Colic lymph node (tissue), 1 donor: ENCODE data around the genes ZNF853 and GLCCI1.

- PRO-cap = bidirectional peak, plus-strand start at chr7:5694292, minus-strand start at chr7:5694300
Measured at GRCh38 chr7:5694021-5694808, 87.2 kb downstream of the RNF216 start.

GRCh38 chr7:6016388-6017118 lies 7.5 kb downstream of the AIMP2 start:
- PRO-cap = no peak

DNA sequence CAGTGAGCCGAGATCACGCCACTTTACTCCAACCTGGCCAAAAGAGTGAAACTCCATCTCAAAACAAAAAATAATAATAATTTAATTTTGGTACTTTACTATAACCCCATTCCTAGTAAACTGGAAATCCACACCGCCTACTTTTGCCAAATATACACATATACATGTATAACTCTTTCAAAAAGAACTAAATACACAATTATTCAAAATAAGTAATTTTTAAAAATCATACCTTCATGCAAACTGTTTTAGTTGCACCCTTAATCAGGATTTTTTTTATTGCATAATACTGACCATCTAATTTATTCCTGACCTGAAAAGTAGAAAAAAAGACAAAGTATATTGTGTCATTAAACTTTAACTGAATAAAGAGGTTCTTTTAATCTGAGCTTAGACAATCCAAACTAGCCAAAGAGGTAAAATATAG lies 13.1 kb downstream of the EIF2AK1 start:
- PRO-cap = no peak

DNA sequence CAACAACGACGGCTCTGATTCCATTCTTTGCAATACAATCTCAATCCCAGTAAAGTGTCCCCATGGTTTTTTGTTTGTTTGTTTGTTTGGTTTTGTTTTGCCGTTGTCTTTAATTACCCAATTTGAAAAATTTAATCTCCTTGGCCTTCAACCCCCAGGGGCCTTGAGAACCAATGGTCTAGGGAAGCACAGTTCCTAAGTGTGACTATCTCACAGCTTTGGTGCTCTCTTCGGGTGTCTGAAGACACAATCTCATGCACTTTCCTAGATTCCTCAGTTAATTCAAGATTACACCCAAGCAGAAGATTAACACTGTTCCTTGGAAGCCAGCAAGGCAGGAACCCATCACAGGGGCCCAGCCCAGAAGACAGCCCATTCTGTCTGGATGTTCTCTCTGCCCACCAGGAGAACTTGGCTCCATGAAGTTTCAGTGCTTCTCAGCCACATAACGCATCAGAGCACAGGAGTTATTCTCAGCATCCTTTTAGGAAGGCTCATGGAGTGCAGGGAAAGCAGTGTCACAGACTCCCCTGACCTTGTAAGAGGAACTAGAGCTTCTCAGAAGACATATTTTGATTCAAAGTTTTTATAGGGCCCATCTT lies 58.9 kb downstream of the CYTH3 start:
- PRO-cap = no peak

GRCh38 chr7:6385127-6385800 lies 10.9 kb downstream of the RAC1 start:
- PRO-cap = no peak

DNA sequence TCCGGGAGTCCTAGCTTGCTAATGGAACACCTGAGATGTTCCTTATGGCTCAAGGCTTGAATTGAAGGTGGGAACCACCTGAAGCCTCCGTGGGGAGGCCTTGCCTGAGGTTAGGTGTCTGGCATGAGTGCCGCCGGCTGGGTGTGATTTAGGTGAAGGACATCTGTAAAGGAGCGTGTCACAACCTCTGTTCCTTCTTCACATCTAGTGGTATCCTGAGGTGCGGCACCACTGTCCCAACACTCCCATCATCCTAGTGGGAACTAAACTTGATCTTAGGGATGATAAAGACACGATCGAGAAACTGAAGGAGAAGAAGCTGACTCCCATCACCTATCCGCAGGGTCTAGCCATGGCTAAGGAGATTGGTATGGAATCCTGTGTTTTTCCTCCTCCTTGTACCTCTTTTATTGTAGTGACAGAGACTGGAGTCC lies 27.4 kb downstream of the RAC1 start:
- PRO-cap = no peak

DNA sequence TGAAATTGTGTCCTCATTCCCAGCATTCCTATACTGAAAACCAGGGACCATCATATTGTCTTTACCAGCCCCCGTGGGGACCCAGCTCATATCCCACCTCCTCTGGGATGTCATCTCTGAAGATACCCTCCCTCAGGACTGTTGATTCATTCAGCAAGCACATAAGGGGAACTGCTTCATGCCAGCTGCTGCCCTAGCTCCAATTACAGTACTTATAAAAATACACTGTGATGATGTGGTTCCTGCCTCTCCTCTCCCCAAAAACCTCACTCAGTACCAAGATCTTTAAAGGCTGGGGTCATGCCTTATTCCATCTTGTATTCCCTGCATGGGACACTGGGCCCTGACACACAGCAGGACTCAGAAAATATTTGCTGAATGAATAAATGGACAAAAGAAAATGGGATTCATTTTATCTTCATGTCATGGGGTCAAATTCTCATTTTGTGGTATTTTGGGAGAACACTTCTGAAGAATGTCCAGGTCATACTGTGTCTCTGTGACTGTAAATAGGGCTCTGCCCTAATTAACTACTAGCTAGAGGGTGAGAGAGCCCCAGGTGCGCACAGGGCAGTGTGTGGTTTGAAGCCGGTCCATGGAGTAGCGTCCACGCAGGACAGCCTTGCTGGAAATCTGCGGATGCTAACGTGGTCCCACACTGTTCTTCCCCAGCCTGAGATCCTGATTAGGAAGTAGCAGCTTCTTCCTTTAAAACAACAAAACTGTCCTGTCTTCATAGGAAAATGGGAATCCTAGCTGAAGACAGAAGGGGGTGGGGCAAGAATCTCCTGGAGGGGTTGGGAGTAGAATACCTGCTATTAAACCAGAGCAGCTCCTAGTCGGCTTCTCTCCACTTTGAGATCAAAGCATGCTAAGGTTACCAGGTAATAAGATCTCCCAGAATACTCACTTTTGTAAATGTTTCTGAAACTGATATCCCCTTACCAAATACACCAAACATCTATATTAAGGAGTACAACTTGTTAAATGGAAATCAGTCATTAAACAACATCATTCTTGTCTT lies 7.0 kb downstream of the KDELR2 start:
- PRO-cap = no peak

- PRO-cap = no peak
Measured at GRCh38 chr7:6590525-6590849, 666 bp downstream of the INTS15 start.

DNA sequence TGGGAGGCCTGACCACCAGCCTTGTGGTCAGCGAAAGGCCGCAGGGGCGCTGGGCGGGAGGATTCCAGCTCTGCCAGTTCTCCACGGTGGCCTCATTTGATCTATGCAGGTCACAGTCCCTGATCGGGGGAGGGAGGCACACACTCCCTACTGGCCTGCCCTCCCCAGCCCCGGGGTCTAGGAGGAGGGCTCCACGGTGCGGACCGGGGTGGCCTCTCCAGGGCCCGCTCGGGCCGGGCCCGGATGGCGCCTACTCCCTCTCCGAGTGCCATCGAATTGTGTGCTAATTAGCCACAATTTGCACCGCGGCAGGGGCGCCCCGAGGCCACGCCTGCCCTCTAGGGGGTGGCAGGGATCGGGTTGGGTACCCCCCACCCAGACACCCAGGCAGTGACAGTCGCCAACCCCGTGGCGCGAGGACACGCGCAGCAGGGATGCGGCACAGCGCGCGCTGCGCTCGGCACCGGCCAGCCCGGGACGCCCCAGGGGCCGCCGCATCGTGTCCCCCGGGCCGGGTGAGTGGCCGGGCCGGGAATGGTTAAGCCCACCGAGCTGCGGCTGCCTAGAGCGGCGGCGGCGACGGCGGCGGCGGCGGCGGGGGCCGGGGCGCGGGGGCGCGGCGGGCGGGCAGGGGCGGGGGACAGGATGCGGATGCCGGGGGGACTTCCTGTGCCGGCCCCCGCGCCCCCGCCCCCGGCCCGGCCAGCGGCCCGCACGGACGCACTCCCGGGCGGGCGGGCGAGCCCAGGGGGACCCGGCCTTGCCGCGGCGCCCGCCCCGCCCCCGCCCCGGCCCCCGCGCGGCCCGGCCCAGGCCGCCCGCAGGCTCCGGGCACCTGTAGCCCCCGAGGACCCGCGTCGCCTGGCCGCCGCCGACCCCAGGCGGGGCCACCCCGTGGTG lies at the start of gene ZNF853:
Gene ZNF853 (plus strand): TSS at position 690 of the 900 bp plus-strand sequence.
- PRO-cap = no peak

DNA sequence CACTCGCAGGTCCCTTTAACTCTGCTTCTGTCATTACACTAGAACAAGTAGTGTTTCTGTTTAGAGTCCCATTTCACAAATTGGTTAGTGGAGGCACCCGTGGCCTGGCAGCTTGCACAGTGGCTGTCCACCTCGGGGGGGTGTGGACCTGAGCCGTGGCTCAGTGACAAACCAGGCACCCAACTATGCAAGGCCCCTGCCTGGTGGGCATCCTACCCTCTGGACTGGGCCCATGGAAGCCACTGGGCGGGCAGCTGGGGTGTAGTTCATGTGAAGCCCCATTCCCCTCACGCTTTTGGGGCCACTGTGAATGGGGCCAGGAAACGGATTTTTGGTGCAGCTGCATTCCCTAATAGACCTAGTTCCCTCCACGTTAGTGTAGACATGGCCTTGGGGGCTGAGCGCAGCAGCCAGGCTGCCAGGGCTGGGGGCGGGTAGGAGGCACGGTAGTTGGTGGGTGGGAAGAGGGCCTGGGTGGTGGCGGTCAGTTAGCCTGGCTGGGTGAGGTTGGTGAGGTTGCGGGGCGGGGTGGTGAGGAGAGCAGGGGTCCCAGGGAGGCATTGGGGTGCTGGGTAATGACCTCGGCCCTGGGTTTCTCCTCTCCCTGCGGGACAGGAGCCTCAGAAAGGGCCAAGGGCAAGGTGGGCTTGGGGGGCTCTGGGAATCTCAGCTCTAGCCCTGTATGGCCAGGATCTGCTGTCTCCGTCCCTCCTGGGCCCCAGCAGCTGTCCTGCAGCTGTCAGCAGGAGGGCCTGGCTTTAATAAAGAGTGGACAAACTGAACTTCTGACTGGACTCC lies 18.7 kb downstream of the ZNF316 start:
- PRO-cap = no peak

DNA sequence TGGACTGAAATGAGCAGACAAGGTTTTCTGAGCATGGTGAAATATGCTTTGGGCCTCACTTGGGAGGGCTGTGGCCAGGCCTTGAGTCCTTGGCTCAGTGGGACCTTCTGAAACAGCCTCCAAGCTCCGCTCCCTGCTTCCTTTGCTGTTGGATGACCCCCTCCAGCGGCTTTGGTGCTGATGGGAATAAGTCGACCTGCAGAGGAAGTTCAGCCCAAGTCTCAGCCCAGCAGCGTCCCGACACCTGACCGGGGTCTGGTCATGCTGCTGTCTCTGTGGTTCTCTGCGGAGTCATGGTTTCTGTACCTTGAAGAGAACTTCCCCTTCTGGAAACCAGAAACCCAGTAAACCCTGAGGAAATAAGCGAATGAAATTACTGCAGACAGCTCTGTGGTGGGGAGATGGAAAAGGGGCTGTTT lies 18.2 kb upstream of the ZNF12 start:
- PRO-cap = no peak

GRCh38 chr7:7440363-7441059 lies 95.2 kb downstream of the COL28A1 start:
- PRO-cap = no peak

- PRO-cap = no peak
Measured at GRCh38 chr7:7563827-7564109, 2.9 kb upstream of the MIOS start.

- PRO-cap = no peak
Measured at GRCh38 chr7:7569684-7570235, 3.1 kb downstream of the MIOS start.

- PRO-cap = no peak
Measured at GRCh38 chr7:7785130-7785730, 66.8 kb upstream of the RPA3 start.

GRCh38 chr7:7839707-7840274 lies 121.4 kb upstream of the RPA3 start:
- PRO-cap = no peak

- PRO-cap = no peak
Measured at GRCh38 chr7:7867046-7867408, 101.6 kb upstream of the GLCCI1 start.

DNA sequence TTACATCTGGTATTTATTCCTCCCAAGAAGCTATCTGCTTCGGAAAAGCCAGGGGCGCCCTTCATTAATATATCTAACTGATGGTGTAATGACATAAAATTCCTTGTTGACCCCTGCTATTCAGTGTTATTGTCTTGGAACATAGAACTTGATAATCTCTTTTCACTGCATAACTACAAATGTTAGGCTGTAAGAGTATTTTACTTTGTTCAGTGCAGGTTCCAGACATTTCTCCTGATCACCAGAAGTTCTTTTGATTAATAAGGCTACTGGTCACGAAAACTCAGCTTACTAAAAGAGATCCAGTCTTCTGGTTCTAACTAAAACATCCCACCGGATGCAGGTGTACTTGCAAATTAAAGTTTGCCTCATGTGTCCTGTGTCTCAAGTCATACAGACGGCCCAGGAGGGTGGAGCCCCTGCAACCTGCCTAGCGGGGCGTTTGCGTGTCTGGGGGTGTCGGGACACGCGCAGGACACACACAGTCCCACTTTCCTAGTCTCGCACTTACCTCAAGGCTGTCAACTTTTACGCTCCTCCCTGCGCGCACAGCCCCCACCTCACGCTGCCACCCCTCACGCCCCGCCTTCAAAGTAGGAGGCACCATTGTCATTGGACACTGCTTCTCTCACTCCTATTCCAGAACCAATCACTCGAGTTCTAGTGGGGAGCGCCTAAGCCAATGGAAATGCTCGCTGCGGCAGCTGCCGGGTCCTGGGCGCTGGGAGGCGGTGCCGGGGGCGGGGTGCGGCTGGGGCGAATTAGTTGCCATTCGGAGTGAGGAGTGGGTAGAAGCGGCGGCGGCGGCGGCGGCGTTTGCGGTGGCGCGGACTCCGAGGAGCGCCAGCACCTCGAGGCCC lies at the start of gene GLCCI1:
Gene GLCCI1 (plus strand): TSS at position 764 of the 860 bp plus-strand sequence.
- PRO-cap = bidirectional peak, plus-strand start at position 396 of the sequence, minus-strand start at position 358 of the sequence; bidirectional peak, plus-strand start at position 771 of the sequence, minus-strand start at position 503 of the sequence

- PRO-cap = unidirectional peak, plus-strand start at chr7:8115752
Measured at GRCh38 chr7:8115348-8115802, 146.6 kb downstream of the ICA1 start.

DNA sequence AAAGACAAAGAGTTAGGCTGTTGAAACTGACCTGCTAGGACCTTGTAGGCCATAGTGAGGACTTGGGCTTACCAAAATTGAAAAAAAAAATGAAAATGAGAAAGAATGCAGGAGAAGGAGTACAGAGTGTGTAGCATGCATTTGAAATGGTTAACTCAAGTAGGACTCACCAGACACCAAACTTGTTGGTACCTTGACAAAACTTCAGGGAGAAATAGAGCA lies 944.3 kb downstream of the NDUFA4 start:
- PRO-cap = no peak